Paraaortic lymph node (tissue), 1 donor: ENCODE results near the genes SLC17A3, H1-3, H3C7 and HMGN4.

GRCh38 chr6:25440043-25440410 lies 160.9 kb downstream of the CARMIL1 start:
- PRO-cap = no peak

DNA sequence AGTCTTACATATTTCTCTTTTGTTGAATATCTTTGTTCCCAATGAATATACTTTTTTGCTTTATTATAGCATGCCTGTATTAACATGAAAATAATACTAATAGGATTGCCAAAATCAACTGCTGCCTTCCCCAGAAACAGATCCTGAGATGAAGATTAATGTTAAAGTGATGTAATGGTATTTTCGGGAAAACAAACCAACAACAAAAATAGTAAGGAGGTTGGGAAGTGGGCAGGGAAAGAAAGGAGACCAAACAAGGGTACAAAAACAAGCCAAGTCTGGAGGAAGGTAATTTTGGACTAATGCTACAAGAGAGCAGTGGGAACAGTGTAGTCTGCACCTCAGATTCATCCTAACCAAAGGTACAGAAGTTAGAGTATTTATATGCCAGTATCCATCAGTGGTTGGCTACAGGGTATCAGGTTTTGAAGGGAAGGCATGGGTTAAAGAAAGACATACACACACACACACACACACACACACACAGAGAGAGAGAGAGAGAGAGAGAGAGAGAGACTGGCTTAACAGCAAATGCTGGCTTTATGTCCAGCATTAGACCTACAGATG lies 3.6 kb upstream of the SLC17A1 start:
- PRO-cap = no peak

GRCh38 chr6:25873967-25874590 lies at the start of gene SLC17A3:
Gene SLC17A3, minus strand, starts transcription at chr6:25874243.
- PRO-cap = no peak

GRCh38 chr6:26019644-26019784 lies 737 bp upstream of the H3C1 start:
- PRO-cap = no peak

DNA sequence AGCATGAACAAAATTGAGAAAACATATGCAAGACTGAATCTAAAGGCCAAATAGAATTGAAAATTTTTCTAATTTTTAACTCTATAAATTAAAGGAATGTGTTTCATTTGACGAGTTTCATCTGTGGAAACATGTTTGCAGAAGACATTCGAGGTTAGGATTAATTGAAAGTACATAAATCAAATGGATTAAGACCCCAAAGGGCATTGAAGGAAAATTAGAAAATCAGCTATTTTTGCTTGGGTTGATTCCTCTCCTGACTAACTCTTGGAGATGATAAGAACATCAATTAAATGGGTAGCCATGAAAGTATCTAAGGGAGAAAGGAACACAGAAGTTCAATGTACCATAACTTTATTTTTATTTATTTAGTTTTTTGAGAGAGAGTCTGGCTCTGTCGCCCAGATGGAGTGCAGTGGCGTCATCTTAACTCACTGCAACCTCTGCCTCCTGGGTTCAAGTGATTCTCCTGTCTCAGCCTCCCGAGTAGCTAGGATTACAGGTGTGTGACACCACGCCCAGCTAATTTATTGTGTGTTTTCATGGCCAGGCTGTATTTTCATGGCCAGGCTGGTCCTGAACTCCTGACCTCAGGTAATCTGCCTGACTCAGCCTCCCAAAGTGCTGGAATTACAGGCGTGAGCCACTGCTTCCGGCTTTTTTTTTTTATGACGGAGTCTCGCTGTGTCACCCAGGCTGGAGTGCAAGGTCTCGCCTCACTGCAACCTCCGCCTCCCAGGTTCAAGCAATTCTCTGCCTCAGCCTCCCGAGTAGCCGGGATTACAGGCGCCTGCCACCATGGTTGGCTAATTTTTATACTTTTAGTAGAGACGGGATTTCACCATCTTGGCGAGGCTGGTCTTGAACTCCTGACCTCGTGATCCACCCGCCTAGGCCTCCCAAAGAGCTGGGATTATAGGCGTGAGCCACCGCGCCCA lies 3.7 kb downstream of the H1-2 start:
- PRO-cap = no peak

GRCh38 chr6:26140552-26141304 lies 15.4 kb upstream of the H1-4 start:
- PRO-cap = no peak

DNA sequence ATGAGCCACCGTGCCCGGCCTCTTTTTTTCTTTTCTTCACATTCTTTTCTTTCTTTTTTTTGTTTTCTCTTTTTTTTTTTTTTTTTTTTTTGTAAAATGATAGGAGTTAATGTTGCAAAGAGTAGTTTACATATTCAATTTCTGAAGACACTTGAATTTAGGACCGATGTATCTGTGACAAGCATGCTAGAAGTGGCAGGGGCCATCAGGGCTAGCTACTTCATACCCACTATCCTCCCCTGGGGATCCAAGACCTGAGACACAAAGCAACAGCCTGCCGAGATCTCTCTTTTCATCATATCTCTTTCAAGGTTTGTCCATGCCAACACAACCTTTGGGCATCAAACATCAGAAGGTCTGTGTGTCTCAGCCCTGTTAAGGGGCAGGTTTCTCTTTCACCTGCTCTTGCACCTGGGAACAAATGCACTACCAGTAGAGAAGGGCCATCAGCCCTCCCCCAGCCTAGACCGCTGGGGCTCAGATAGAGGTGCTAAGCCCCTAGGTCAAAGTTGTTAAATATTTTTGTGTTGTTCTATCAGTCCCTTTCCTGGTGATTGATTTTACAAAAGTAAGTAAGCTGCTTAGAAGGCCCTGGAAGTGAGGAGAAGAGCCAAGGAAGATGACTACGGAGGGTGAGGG lies 9.2 kb downstream of the H2BC5 start:
- PRO-cap = no peak

DNA sequence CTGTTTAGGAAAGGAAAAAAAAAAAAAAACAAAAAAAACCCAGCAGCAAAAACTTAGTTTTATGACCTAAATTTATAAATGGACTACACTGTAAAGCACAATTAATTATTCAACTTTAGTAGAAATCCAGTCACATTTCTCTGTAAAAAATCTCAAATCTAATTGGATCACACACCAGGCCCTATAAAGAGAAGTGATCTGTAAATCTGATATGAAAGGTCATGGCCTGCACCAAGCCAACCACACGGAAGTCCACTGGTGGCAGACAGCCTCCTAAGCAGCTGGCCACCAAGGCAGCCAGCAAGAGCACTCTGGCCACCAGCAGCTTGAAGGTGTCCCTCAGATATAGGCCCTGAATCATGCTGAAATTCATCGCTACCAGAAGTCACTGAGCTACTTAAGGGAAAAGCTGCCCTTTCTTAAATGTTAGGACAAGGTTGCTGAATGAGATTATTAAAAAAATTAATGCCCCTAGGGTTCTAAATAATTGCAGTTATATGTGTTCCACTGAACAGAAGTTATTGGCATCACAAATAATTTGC lies 2.2 kb downstream of the H2AC8 start:
- PRO-cap = no peak

GRCh38 chr6:26222626-26223128 lies 2.3 kb upstream of the H3C6 start:
- PRO-cap = no peak

DNA sequence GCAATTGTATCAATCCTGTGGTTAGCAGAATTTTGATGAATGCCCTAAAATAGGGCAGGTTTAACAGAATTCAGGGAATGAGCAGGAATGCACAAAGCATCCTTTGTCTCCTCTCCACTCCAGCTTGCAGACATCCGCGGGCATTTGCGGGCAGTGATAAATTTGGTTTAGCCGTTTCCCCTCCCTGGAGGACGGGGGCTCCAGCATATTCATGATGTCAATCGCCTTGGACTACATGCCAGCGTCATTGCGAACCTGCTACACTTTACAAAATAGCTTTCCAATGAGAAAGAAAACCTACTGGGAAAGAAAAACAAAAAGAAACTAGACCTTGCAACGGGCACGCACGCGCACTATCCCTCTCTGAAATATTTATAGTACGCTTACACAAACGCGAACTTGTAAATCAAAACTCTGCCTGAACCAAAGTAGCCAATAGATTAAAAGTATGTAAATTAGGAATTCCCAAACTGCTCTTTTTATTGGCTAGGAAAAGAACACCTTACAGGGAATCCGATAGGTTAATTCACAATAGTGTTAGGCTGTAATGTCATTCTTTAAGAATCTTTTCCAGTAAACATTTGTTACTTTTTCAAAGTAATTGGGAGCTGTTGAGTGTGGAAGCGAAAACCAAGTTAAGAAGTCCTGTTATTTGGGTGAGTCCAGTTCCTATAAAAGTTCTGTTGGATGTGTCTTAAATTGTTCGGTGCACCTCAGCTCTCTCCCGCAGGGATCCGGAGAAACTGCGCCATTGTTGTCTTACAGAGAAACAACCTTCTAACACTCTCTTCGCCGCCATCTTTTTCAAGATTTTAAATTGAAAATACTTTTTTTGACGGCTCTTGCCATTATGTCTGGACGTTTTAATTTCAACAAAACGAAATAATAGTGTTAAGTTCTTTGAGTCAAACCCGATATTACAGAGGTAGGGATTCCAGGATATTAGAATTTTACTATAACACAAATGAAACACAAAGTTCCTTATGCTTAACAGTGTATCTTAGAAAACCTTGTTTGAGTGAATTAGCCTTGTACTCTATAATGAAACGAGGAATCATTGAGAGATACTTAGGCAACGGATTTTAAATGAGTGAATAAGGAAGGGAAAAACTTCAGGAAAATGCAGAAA lies 921 bp upstream of the H3C6 start:
- PRO-cap = bidirectional peak, plus-strand start at position 507 of the sequence, minus-strand start at position 348 of the sequence

- PRO-cap = bidirectional peak, plus-strand start at chr6:26235054, minus-strand start at chr6:26234987
These were observed at the start of gene H1-3 for GRCh38 chr6:26234479-26235316. Gene H1-3, minus strand, starts transcription at chr6:26234987.

GRCh38 chr6:26250190-26250830 lies at the start of gene H3C7:
Gene H3C7, minus strand, starts transcription at chr6:26250635.
- PRO-cap = unidirectional peak, minus-strand start at chr6:26250314; unidirectional peak, minus-strand start at chr6:26250635

- PRO-cap = no peak
These were observed 7.0 kb downstream of the H2BC9 start for GRCh38 chr6:26258152-26258987.

- PRO-cap = no peak
These were observed 33.2 kb upstream of the BTN3A2 start for GRCh38 chr6:26331789-26332257.

GRCh38 chr6:26366498-26367102 lies 1.6 kb downstream of the BTN3A2 start:
- PRO-cap = no peak

DNA sequence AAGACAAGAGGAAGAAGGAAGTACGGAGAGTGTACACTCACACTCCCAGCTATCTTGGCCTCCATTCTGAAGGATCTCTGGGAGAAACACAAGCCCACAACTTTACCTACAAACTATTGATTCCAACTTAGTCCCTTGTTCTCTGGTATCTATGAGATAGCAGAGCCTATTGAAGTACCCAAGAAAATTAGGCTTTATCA lies 1.0 kb upstream of the BTN3A3 start:
- PRO-cap = no peak

GRCh38 chr6:26474491-26474869 lies 16.7 kb downstream of the BTN2A1 start:
- PRO-cap = no peak

DNA sequence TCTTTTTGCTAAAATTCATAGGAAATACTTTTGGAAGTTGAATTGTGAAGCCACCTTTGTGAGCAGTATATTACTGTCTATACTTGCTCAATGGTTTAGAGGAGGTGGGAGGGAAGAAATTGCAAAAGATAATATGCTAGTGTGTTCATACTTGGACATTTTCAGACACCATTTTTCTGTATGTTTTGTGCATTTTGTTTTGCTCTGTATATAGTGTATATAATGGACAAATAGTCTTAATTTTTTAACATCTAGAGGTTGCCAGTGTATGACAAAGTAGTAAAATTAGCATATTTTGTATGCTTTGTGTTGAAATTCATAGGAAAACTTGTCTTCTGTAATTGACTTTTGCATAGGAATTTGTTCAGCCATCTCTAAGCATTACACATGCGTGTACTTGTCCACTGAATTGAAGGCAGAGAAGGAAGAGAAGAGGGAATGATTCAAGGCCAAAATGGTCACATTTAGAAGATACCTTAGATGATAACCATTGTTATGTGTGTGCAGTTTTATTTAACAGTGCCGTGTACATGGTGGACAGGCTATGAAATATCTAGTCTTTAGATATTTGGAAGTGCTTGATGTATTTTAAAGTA lies 14.5 kb upstream of the HMGN4 start:
- PRO-cap = no peak

DNA sequence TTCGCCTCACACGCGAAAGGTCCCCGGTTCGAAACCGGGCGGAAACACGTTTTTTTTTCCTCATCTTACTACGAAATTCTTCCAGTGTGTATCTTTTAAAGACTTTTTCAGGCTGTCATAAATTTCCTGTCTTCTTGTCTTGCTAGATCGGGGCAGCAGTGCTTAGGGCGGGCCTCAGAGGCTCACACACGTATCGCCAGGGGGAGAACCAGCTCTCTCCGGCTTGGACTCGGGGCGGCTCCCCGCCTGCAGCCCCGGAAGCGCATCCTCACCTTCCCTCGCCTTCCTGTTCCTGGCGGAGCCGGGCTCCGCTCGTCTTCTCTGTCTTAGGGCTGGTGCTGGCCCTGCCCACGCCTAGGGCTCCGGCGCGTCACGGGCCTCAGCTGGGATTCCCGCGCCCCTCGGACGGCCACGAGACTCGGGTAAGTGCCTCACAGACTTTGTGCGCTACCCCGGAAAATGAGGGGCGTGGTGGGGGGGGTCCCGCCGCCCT lies at the start of gene HMGN4:
HMGN4 (plus strand) TSS at position 287 of the 493 bp plus-strand sequence.
- PRO-cap = bidirectional peak, plus-strand start at position 155 of the sequence, minus-strand start outside the sequence; bidirectional peak, plus-strand start at position 281 of the sequence, minus-strand start at position 250 of the sequence

DNA sequence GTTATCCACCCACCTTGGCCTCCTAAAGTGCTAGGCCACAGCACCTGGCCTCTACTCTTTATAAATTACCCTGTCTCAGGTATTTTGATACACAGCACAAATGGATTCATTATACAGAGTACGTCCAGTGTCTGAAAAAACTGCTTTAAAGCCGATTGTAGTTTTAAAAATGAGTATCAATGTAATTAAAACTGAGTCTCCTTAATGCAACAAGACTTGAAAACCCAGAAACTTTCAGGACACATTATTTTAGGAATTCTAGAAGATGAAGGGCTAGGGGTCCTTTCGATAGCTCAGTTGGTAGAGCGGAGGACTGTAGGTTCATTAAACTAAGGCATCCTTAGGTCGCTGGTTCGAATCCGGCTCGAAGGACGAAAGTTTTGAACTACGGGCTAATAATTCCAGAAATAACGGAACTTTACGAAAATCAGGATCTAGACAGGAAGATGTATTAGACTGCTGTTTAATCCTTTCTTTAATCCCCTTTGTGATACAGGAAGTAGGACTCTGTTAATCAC lies 21.4 kb upstream of the ABT1 start:
- PRO-cap = no peak